Cardiac muscle cell (in vitro differentiated cells and primary cell): Measurements from ENCODE around the gene BPIFA2.

DNA sequence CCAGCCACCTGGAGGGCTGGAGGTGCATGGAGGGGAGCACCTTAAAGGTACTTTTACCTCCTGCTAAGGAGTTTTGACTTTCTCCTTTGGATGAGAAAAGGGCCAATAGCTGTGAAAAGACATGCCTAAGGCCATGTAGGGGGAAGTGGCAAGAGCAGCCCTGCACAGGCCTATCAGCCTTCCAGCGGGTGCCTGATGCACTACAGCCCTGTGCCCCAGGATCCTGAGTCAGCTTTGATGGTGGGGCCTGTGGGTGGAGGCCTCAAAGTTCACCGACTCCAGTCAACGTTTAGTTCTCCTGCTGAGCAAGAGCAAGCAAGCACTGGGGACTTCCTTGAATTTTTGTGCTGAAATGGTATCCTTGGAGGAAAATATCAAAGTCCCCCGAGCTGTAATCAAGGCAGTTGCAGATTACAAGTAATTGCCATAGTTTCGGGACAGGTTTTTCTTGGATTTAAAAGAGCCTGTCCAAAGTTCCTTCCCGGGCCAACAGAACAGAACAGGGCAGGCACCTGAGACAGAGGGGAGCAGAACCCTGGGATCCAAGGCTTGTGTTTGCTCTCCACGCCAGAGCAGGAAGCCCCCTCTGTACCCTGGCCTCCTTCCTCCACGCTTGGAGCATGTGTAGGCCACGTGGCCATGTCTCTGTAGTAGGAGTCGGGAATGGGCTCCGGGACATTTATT, 25.5 kb downstream of the PLAGL2 start:
- RAMPAGE, long total RNA, result no peak
- RRBS, result no CpG with 5 or more reads among the region's 11 CpGs

GRCh38 chr20:32205465-32206295, 1.9 kb downstream of the PLAGL2 start:
- RAMPAGE, long total RNA, result no peak
- RRBS, result no CpG with 5 or more reads among the region's 6 CpGs

DNA sequence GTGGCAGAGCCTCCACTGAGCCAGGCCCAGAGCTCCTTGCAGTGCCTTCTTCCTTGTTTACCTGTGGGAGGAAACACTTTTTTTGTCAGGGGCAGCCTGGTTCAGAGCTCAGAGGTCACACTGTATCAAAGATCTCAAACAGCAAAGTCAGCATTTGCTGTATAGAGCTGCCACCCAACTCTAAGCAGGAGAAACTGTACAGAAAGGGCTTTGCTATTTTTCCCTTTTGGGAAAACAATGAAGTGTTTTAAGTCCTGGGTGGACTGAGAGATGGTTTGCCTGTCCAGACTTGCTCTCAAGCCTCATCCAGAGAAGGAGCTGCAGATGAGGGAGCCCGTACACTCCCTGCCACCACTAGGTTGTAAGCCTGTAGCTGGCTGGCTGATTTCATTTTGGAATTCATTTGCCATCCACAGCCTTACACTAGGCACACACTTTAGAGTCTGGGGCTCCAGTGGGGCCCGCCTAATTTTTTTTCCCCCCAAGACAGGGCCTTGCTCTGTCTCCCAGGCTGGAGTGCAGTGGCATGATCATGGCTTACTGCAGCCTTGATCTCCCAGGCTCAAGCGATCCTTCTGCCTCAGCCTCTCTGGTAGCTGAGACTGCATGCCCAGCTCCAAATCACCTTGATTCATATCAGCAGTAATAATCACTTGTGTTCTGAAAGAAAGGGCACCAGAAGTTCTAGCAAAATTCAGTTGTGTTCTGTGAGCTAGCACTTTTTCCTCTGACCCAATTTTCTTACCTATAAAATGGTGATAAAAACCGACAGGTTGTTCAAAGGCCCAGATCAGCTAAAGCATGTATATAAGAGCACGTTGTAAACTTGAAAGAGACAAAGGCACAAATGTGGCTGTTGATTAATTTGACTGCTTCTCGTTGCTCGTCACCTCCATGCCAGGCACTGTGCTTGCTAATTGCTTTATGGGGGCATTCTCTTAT, 28.5 kb downstream of the POFUT1 start:
- RAMPAGE, long total RNA, result no peak
- RRBS, result no CpG with 5 or more reads among the region's 7 CpGs

GRCh38 chr20:32285525-32286346, 8.3 kb downstream of the KIF3B start:
- RAMPAGE, long total RNA, result no peak
- RRBS, result no CpG with 5 or more reads among the region's 4 CpGs

GRCh38 chr20:32357422-32357695, 772 bp upstream of the ASXL1 start:
- RAMPAGE, long total RNA, result no peak
- RRBS, result no CpG with 5 or more reads among the region's 5 CpGs

- RAMPAGE, long total RNA, result no peak
- RRBS, result no CpG with 5 or more reads among the region's 5 CpGs
These were observed 5.4 kb downstream of the ASXL1 start for GRCh38 chr20:32363315-32364146.

DNA sequence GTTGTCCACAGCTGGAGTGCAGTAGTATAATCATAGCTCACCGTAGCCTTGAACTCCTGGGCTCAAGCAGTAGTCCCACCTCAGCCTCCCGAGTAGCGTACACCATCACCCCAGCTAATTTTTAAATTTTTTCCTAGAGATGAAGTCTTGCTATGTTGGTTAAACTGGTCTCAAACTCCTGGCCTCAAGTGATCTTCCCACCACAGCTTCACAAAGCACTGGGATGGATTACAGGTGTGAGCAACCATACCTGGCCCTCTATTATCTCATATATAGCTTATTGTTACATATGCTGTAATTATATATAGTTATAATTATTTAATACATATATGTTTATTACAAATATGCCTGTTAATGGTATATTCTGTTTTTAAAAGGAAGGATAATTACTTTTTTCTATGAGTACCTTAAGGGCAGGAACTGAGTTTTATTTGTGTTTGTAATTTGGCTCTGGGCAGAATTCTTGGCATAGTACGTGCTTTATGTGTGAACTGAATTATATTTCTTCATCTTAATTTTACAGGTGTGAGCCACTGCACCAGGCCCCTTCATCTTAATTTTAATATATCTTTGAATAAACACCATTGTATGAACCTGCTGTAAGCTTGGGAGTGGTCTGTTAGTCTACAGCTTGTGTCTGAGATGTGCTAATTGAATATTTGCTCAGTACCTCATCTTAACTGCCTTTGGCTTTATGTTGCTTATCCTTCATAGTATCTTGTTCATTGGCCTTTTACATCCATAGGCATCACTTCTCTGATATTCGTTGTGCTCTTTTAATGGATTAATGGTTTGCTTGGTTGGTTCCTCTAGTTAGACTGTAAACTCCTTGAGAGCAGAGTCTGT, 13.7 kb downstream of the ASXL1 start:
- RAMPAGE, long total RNA, result no peak
- RRBS, result no CpG with 5 or more reads among the region's 5 CpGs

DNA sequence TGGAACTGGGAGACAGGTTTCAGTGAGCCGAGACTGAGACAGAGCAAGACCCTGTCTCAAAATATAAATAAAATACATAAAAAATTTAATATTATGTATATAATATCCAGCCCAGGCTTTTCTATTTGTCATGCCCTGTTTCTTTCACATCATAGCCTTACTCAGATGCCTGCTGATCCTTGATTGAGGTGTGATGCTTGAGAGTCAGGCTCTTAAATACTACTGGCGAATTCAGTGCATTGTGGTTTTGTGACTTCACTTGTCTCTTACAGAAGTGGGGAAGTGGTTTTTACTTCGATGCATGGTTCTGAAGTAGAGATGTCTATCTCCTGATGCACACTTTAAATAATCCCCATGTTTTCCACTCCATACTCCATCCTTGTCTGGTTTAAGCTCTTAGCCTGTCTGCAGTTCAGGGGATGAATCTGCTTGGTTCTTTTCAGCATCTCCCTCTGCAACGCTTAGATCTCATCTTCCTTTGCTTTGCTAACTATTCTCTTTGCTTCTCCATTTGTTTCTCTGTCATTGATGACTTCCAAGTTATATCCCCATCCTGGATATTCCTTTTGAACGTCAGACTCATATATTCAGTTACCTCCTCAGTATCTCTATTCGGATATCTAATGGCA, 29.2 kb downstream of the ASXL1 start:
- RAMPAGE, long total RNA, result no peak
- RRBS, result no CpG with 5 or more reads among the region's 6 CpGs

- RAMPAGE, long total RNA, result no peak
- RRBS, result no CpG with 5 or more reads among the region's 9 CpGs
These were observed 87.8 kb downstream of the ASXL1 start for GRCh38 chr20:32445887-32446329.

DNA sequence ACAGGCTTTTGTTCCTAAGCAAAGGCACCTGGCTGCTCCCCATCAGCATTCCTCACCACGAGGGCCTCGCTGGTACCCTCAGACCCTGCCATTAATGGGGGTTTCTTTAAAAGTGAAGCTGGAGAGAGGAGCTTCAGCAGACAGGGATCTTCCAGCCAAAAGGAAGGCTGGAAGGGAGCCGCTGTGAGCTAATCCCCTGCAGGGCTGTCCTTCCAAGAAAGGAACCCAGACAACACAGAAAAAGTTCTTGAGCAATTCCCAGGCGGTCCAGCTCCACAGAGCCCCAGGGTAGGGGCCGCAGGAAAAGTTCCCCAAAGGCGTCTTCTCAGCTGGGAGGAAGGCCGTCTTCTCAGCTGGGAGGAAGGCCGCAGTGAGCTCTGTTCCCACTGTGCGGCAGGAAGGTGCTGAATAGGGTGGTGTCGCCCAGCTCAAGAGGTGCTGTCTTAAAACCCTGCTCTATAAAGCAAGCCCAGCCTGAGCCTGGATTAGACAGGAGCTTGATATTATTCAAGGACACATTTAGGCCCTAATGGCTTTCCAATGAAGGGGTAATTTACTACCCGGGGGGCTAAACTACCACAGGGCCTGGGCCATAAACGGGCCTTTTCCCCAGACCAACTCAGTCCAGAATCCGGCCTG, 103.8 kb downstream of the NOL4L start:
- RAMPAGE, long total RNA, result no peak
- RRBS, result 48% methylated on average over 2 of the region's 13 CpGs

DNA sequence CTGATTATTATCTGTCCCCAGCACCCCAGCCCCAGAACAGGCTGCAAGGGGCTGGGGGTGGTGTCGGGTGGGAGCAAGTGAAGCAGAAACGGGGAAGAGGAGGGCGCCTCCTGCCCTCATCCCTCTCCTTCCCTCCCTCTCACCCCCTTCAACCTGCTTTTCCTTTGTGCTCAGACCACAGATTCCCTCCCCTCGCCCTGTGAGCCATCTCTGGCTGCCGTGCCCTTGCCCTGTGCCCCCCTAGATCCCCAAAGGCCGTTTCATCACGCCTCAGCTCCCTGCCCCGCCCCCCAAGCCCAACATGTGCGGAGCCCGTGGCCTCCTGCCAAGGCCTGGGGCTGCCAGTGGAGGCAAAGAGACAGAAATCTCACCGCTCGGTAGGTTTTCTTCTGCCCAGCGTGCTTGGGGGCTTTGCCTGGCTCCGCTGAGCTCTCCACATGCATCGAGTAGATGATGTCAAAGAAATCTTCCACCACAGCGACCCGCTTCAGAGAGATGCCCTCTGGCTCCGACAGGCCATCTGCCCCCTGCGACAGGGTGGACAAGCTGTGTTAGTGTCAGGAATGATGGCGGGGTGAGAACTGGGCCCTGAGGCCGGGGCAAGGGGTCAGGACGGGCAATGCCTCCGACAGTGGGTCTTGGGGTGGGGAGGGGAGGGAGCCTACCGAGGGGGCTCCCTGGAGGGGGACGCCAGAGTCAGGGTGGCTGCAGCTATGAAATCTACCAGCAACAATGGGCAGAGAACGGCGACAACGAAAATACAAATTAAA, 57.6 kb downstream of the NOL4L start:
- RAMPAGE, long total RNA, result no peak
- RRBS, result no CpG with 5 or more reads among the region's 28 CpGs

DNA sequence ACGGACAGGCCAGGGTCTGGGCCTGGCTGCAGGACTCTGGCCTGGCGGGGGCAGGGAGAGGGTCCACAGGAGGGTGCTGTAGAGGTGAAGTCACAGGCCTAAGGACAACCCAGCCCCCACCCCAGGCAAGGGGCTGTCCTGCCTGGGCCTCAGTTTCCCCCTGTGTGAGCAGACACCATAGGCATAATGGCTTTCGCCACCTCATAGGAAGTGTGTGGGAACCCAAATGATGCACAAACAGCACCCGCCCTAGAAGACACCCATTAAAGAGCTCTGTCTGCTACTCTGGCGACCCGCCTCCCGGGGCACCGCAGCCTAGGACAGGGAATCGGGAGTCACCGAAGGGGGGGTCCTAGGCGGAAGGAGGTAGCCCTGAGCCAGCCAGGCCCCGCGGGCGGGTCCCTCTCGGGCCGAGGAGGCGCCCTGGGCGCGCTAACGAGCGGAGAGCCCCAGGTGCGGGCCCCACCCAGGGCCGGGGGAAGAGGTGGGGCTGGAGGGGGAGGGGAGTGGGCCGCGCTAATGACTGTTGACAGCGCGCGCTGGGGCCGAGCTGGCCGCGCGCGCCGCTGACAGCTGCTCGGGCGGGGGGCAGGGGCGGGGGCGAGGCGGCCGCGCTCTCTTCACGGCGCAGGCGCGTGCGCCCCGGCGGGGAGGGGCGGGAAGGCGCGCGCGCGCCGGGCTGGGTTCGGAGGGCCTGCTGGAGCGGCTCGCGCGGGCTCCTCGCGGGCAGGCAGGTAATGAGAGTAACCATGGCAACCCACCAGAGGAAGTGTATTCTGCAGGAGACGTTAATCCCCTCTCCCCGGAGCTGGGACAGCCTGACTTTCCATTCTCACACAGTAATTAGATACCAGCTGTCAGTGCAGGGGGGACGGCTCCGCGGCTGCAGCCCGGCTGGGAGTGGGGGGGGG, 49.0 kb downstream of the NOL4L start:
- RAMPAGE, long total RNA, result no peak
- RRBS, result 1% methylated on average over 5 of the region's 68 CpGs

DNA sequence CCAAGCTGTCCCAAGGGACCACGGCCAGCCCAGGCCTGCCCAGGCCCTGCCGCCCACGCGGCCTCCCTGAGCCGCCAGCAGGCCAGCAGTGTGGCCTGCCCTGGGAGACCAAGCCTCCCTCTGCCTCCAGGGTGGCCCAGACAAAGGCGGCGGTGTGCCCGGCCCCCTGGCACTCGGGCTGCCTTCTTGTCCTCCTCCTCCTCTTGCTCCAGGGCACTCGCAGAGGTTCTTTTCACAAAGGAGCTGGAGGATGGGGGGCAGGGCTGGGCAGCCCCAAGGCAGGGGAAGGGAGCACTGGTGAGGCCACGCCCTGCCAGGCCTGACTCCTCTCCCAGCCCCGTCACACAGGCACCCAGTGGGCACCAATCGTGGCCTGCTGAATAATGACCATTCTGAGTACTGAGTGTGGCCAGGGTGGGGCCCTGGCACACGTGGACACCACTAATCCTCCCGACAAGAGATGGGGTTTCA, 25.3 kb downstream of the NOL4L start:
- RAMPAGE, long total RNA, result no peak
- RRBS, result no CpG with 5 or more reads among the region's 15 CpGs

GRCh38 chr20:32621085-32621926, 36.2 kb upstream of the NOL4L start:
- RAMPAGE, long total RNA, result no peak
- RRBS, result no CpG with 5 or more reads among the region's 6 CpGs

GRCh38 chr20:32673053-32673911, 459 bp downstream of the C20orf203 start:
- RAMPAGE, long total RNA, result no peak
- RRBS, result 75% methylated on average over 5 of the region's 23 CpGs

DNA sequence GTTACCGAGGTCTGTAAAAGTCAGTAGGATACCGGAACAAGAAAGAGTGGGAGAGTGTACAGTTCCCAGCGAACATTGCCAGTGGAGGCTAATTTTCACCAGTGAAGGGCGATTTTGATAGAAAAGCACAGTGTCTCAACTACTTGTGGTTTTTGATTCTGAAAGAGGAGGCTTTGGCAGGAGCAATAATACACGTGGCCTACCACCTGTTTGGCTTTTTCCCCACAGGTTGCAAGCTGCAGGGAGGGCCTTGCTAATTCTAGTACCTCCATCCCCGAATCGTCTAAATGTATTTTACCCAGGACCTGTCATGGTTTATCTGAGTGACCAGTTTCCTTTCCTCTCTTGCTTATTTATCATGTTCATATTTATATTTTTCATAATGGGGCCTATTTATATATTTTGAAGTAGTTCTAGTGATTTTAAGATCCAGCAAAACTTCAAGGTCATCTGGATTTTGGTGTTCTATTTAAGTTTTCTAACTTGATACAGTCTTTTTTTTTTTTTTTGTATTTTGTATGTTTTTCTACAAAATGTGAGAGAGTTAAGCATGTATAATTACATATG, 3.3 kb upstream of the EFCAB8 start:
- RAMPAGE, long total RNA, result no peak
- RRBS, result no CpG with 5 or more reads among the region's 7 CpGs

- RAMPAGE, long total RNA, result no peak
- RRBS, result no CpG with 5 or more reads among the region's 17 CpGs
These were observed 23.8 kb downstream of the SUN5 start for GRCh38 chr20:32980263-32981081.

DNA sequence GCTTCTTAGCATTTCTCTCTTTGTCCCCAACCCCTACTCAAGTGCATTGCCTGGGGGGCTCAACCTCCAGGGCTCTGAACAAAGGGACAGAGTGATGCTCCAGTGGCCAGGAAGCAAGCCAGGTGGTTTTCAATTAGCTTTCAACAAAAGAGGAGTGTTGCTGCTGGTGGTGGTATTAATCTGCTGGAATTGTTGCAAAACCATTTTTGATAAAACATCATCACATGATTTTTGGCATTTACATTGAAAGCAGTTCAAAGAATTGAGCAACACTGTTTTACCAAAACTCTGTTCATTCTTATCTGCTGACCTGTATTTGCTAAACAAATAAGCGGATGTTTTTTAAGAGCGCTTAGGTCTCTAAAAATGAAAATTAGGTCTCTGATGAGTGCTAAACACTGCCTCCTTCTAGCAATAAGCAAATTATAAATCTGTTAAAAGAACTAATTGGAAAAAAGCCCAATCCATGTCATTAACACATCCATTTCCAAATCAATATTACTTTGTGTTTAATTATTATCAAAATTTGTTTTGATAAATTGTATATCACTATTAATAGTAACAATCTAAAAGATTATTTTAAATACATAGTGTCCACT, 40.2 kb upstream of the BPIFA2 start:
- RAMPAGE, long total RNA, result no peak
- RRBS, result no CpG with 5 or more reads among the region's 2 CpGs

GRCh38 chr20:33168092-33168243, at the start of gene BPIFA2:
BPIFA2 (plus strand) TSS chr20:33168159.
- RAMPAGE, long total RNA, result no peak
- RRBS, result no CpG with 5 or more reads among the region's 5 CpGs

- RAMPAGE, long total RNA, result no peak
- RRBS, result no CpG with 5 or more reads among the region's 2 CpGs
These were observed 237 bp upstream of the BPIFA1 start for GRCh38 chr20:33235659-33235858.